Measurements from ENCODE around the genes ZNF101 and ZNF682.

DNA sequence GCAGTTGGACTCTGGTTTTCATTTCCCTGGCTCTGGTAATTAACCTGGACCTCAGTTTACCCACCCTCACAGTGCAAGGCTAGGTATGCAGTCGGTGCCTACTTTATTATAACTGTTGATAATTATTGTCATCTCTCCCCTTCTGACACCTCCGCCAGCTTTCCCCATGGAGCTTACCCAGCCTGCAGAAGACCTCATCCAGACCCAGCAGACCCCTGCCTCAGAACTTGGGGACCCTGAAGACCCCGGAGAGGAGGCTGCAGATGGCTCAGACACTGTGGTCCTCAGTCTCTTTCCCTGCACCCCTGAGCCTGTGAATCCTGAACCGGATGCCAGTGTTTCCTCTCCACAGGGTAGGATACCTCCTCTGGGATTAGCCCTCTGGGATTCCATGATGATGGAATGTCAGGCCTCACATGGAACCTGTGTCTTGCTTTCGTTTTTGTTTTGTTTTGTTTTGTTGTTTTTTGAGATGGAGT, 1.8 kb downstream of the RFXANK start:
- RAMPAGE, long total RNA, result no peak
- RRBS, result 93% methylated on average over 2 of the region's 5 CpGs

- RAMPAGE, long total RNA, result no peak
- RRBS, result no CpG with 5 or more reads among the region's 5 CpGs
Observed at GRCh38 chr19:19271802-19272261, 1.3 kb downstream of the TM6SF2 start.

DNA sequence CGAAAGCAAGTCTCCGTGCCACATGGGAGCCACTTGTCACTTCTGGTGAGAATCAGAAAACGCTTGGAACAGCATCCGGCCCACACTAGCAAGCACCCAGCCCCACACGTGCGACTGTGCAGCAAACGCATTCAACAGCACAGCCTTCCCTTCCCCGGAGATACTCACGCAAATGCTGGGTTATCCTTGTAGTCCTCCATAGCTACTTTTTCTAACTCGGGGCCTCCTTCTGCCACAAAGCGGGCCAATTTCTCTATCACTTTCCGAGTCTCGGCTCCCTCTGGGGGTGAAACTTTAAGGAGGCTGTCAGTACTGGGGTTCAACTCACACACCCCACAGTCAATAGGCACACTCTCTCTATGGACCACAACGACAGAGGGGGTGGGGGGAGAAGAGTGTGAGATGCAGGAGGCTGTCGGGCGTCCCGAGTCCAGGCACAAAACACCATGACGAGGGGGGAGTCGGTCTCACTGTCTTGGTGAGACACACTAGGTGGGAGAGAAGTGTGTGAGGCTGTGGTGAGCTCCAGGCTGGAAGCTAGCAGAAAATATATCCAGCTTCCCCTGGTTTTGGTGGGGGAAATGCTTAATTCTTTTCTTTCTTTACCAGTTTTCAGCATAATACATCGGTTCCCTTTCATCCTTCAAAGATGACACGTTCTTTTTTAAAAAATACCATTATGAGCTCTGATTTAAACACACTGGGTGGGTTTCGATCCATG, 16.6 kb downstream of the SUGP1 start:
- RAMPAGE, long total RNA, result no peak
- RRBS, result 91% methylated on average over 4 of the region's 22 CpGs

GRCh38 chr19:19375281-19375589, 30.2 kb upstream of the GATAD2A start:
- RAMPAGE, long total RNA, result no peak

- RAMPAGE, long total RNA, result no peak
- RRBS, result under 1% methylated on average over 13 of the region's 29 CpGs
Observed at GRCh38 chr19:19406398-19406658, 853 bp downstream of the GATAD2A start.

- RAMPAGE, long total RNA, result no peak
- RRBS, result no CpG with 5 or more reads among the region's 20 CpGs
Observed at GRCh38 chr19:19429105-19429643, 23.7 kb downstream of the GATAD2A start.

DNA sequence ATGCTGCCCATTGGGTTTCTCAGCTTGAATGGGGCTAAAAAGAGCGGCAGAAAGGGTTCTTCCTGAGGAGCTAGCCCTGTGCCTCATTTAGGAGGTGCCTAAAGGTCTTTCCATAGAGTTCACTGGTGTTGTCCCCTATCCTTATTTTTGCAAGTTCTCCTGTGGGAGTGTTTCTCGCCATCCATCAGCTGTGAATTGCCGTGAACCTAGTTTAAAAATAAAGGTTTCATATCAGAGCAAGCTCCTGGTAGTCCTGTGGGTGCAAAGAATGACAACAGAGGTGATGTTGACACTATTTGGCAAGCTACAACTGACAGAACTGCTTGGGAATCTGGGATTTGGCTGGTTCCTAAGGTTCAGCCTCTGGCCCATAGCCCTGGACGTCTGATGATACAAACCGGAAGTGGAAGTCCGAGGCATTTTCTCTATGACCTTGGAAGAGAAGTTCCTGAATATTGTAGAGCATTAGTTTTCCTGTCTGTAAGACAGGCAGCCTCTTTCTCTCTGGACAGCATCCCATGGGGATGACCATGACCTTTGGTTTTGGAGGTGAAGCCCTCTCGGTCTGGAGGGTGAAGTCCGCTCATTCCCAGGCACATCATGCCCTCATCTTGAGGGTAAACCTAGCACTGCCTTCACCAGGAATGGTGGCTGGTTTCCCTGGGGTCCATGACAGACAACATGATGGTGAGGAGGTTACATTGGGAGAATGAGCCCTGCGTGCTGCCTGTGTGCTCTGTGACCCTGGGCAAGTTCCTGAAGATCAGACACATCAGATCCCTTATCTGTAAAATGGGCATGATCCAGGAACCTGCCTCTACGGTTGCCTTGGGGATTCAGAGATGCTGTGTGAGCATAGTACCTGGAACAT, 29.1 kb downstream of the GATAD2A start:
- RAMPAGE, long total RNA, result no peak
- RRBS, result no CpG with 5 or more reads among the region's 10 CpGs

DNA sequence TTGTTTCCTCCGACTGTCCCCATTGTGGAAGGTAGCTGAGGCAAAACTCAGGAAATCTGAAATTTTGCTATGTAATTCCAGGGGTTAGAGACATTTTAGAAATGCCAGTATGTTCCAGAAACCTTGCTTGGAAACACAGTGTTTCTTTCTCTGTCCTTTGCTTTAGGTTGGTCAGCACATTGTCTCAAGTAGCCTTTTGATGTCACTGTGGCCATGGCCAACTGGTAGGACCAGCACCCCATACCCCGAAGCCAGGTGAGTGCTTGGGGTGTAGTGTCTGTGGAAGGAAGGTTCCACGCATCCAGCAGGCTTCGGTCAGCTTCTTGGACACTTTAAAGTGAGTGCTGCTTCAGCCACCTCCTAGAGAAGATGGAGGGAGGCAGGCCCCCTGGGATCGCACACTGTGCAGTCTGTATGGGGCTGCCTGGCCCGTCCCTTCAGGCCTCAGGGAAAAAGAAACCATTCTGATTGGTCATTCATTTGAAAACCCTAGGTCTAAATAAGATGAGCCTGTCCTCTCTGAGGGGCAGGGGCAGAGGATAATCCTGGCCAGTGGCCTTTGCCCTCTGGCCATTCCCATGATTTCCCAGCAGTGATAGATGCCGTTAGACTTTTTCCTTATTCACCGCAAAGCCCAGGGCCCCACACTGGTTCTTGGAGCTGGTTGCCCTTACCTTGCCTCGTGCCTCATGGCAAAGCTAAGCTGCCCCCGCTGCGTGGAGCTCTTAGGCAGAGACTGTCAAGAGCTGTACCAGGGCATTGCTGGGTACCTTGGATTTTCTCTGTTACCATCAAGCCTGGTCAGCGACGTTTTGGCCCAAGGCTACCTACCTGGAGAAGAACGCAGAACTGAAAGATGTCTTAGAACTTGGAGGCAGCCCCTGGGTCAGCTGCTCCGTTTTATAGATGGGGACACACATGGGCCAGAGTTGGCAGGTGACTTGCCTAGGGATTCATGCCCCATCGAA, 30.8 kb downstream of the GATAD2A start:
- RAMPAGE, long total RNA, result no peak
- RRBS, result no CpG with 5 or more reads among the region's 16 CpGs

- RAMPAGE, long total RNA, result no peak
- RRBS, result 96% methylated on average over 5 of the region's 18 CpGs
Observed at GRCh38 chr19:19505818-19506186, 9.5 kb downstream of the TSSK6 start.

GRCh38 chr19:19644987-19646042, 1.9 kb upstream of the GMIP start:
- RAMPAGE, long total RNA, result no peak
- RRBS, result no CpG with 5 or more reads among the region's 25 CpGs

DNA sequence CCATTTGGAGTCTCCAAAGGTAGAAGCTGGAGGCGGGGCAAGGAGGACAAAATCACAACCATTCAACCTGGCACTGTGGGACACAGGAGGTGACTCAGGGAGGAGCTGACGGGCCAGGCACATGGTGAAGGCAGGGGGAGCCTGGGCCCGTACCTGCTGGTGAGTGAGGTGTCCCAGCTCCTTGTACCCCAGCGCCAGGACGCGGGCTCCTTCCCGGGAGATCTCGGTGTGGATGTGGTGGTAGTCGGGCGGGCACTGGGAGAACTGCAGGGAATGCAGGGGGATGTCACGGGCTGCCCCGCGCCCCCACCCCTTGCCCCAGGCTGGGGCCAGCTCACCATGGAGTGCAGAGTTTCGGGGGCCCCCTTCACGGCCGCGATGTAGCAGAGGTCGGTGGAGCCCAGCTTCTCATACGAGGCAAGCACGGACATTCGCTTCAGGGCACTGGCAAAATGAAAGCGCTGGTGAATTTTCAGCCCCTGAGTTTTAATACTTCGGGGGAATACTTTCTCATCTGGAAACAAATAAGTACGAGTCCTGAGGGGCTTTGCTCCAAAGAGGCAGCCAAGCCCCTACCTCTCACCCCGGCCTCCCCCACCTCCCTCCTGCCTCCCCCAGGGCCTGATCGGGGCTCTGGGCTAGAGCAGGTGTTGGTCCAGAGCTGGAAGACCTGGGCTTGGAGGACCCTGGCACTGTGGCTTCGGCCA, 9.7 kb downstream of the ATP13A1 start:
- RAMPAGE, long total RNA, result no peak
- RRBS, result no CpG with 5 or more reads among the region's 27 CpGs

- RAMPAGE, long total RNA, result no peak
- RRBS, result 98% methylated on average over 2 of the region's 20 CpGs
Observed at GRCh38 chr19:19655177-19655734, 8.2 kb downstream of the ATP13A1 start.

DNA sequence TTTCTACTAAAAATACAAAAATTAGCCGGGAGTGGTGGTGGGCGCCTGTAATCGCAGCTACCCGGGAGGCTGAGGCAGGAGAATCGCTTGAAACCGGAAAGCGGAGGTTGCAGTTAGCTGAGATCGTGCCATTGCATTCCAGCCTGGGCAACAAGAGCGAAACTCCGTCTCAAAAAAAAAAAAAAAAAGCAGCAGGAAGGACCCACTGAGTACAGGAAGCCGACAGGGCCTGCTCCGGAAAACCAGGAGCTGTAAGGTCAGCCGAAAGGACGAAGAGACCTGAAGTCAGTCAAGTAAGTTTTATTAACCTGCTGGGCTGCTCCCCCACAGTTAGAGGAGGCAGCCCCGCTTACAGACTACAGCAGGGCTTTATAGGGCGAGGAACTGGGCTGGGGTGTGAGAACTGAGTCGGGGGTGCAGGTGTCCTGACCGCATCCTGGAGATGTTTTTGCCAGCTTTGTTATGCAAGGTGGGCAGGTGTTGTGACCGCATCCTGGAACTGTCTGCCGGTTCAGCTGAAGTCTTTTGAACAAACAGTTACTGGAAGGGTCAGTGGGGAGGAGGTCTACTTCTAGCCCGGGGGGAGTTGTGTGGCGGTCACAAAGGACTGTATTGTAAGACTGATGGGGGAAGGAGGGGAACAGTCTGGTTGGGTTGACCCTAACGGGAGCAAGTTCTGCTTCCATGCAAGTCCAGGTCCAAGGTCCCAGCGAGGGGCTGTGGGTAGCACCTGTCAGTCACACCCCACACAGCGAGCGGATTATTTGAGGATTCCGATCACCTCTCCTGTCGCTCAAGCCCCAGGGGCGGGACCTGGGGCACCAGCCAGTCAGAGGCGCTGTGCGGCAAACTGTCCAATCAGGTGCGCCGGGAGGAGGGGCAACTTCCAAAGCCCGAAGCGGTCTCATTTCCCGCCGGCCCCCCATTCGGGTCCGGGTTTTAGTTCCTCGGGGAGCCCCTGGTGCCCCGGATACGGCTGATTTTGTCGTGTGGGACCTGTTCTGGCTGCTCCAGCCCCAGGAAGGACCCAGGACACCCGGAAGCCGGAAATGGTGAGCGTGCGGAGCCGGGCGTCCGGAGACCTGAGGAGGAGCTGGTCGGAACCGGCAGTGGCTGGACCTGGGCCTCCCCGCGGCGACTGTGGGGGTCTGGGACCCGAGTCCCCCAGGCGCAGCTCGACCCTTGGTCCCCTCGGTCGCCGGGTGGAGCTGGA, at the start of gene ZNF101:
TSS of gene ZNF101 (plus strand) at position 925 of the 1,213 bp plus-strand sequence.
- RAMPAGE, long total RNA, result no peak
- RRBS, result 2% methylated on average over 20 of the region's 61 CpGs

DNA sequence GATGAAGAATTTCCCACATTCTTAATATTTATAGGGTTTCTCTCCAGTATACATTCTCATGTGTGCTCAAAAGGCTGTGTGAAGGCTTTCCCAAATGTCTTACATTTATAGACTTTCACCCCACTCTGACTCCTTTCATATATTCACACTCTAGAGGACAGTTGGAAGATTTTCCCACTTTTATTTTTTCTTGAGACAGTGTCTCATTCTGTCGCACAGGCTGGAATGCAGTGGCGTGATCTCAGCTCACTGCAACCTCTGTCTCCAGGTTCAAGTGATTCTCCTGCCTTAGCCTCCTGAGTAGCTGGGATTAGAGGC, 22.4 kb downstream of the ZNF14 start:
- RAMPAGE, long total RNA, result no peak
- RRBS, result no CpG with 5 or more reads among the region's 2 CpGs

DNA sequence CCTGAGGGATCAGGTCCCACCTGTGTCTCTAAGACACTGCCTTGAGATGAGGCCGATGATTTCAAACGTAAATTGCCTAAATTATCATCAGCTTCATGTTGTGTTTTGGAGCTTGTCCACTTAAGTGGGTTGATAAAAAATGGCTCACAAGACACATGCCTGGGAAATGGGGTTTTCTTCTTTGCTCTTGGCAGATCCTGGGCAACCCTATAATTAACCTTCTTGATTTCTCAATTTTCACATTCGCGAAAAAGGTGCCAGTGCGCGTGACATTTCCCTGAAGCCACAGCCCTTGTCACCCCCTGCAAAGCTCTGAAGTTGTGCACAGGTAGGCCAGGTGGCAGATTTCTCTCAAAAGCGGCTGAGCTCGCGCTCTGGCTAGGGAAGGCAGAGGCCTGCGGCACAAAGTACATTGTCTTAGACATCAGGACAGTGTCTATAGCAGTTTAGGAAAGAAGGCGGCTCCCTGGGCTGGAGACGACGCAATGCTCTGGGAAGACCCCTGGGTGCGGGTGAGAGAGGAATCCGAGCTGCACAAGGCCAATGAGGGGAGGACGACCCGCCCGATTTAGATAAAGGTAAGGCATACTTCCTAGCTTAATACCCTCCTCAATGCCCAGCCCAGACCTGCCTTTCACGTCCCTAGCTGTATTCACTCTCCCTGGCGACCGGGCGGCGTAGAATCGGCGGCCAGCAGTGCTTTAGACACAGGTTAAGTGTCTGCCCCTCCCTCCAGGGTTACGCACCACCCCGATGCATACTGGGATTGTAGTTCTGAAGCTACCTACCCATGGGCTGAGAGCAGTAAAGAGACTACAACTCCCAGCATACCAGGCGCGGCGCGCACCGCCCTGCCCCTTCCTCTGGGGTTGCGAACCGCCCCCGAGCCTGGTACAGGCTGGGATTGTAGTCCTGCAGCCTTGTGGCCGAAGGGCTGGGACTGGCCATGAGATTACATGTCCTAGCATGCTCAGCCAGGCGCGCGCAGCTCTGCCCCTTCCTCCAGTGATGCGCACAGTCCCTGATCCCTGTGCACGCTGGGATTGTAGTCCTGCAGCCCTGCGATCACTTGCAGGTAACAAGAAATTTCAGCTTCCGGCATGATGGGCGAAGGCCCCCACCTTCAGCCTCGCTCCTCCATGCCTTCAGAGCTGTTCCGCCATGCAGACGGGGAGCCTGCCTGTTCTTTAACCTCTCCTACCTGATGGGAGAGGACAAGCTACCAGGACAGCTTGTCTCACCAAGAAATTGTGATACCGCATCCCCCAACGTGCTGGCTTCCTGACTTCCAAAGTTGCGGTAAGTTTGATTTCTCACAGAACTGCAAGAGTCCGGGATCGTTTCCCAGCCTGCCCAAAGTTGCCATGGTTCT, 43.3 kb upstream of the ZNF14 start:
- RAMPAGE, long total RNA, result no peak
- RRBS, result no CpG with 5 or more reads among the region's 52 CpGs

- RAMPAGE, long total RNA, result no peak
- RRBS, result no CpG with 5 or more reads among the region's 5 CpGs
Observed at GRCh38 chr19:19784675-19785357, 36.7 kb downstream of the ZNF506 start.

DNA sequence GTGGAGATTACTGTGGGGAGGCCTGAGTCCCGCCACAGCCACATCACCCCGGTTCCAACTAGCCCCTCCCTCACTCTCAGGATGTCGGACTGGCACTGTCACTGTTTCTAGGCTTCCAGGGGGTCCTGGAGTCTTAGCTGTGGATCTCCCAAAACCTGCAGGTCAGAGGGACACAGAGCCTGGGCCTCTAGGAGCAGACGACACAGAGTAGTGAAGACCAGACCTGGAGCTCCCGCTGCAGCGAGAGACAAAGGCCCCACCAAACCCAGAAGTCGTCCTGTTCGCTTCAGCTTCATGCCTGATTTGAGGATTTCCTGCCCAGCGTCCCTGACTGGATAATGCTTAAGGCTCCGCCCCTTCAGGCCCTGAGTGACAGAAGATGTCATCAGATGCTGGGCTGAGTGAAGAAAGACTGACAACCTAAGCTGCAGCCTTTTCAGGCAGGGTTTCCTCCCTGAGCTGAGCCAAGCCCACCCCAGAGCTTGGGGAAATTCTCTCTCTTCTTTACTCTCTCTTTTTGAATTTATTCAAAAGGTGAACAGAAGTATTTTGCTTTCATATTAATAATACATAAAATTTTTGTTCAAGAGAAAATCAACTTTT, 55.9 kb downstream of the ZNF93 start:
- RAMPAGE, long total RNA, result no peak
- RRBS, result no CpG with 5 or more reads among the region's 10 CpGs

- RAMPAGE, long total RNA, result no peak
- RRBS, result 2% methylated on average over 14 of the region's 52 CpGs
Observed at GRCh38 chr19:20038568-20039903, at the start of gene ZNF682. Gene ZNF682 (minus strand): TSS chr19:20039505.

DNA sequence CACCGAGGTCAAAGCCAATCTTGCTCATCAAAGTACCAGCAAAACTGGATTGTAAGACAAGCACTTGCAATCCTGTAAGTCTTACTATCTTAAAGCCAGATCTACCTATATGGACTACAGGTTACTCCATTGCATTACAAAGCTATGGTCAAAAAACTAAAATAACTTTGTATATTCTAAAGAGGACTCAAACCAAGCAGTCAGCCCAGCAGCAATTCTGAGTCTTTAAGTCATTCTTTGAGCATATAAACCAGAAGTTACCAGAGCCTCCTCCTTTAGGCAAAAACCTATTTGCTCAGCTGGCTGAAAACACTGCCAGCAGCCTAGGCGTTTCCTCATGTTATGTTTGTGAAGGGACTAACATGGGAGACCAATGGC, 45.4 kb downstream of the ZNF626 start:
- RAMPAGE, long total RNA, result no peak
- RRBS, result no CpG with 5 or more reads among the region's 2 CpGs

- RAMPAGE, long total RNA, result no peak
- RRBS, result no CpG with 5 or more reads among the region's 5 CpGs
Observed at GRCh38 chr19:20808695-20809272, 32.7 kb downstream of the ZNF66 start.

All from hepatocyte (in vitro differentiated cells and primary cell).